Neural cell (in vitro differentiated cells): Measurements from ENCODE around the genes MLEC, C12orf43, P2RX4 and CAMKK2.

DNA sequence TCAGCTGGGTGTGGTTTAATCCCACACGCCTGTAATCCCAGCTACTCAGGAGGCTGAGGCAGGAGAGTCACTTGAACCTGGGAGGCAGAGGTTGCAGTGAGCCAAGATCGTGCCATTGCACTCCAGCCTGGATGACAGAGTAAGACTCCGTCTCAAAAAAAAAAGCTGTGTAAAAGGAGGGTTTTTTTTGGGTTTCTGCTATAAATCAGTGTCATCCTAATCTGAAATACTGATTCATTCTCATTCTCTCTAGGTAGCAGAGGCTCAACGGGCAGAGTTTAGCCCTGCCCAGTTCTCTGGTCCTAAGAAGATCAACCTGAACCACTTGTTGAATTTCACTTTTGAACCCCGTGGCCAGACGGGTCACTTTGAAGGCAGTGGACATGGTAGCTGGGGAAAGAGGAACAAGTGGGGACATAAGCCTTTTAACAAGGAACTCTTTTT, 18.1 kb downstream of the RNF10 start:
- RAMPAGE, long total RNA: no peak

DNA sequence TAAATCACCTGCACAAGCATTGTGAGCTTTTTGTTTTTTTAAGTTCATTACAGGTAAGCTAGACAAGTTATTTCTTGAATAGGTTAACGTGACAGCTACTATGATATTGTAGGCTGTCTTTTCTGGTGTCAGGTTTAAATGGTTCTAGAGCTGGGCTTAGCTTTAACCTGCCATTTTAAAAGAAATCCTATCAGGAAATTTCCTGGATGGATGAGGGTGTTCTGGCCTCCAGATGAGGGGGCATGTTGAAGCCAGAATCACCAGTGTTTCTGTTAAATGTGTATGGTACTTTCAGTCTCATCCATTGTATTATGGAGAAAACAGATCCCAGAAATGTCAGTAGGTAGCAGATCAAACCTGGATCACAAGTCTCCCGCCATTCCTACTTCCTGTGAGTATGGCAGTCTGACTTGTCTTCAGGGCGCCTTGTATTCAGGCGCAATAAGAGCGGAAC, 3.6 kb downstream of the POP5 start:
- RAMPAGE, long total RNA: no peak

DNA sequence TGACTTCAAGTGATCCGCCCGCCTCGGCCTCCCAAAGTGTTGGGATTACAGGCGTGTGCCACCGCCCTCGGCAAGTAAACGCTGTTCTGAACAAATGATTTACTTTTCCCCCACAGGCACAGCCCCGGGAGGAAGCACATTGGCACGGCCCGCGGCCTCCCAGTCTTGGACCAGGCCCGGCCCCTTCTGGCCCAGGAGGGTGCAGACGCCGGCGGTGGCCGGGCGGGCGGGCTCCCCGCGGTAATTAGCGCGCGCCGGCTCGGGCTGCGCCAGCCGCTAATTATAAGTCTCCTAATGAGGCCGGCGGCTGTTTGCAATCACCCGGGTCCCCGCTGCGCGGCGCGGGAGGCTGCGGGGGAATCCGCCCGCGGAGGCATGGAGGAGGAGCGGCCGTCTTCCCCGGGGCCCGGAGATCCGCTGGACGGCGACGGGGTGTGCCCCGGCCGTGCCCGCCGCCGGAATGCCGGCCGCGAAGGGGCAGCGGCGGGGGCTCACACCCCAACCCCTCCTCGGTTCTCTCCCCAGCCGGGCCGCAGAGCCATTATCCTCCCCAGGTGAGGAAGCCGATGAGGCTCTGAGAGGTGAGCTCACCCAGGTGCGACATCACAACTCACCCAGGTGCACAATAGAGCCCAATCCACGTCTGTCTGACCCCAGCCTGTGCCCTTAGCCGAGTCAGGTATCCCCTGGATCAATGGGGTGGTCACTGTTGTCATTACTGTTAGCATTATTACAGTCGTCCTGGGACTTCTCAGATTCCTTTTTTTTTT, 3.4 kb upstream of the POP5 start:
- RAMPAGE, long total RNA: no peak

DNA sequence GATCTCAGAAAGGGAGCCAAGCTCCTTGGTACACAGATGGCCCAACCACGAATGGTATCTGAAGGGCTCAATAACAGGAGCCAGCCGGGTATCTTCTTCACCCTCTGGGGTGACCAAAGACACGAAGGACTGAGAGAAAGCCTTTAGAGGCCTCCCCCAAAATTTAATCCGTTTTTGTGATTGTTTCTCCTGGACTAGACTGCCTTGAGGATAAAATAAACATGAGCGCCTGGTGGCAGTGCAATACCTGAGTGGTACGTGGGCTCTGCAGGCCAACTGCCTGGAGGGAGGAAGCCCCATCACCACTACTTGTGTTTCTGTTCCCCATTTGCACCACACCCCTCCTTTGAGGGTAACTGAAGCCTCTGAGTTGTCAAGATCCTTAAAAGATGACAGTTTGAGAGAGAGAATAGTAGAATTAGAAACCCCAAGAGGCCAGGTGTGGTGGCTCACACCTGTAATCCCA, 2.1 kb upstream of the MLEC start:
- RAMPAGE, long total RNA: no peak

- RAMPAGE, long total RNA: start-site peak on the plus strand at chr12:120686902-120687588, 18 and 27 reads in 2 replicates
Observed at GRCh38 chr12:120687050-120687691, at the start of gene MLEC. Gene MLEC (plus strand): TSS chr12:120687149.

DNA sequence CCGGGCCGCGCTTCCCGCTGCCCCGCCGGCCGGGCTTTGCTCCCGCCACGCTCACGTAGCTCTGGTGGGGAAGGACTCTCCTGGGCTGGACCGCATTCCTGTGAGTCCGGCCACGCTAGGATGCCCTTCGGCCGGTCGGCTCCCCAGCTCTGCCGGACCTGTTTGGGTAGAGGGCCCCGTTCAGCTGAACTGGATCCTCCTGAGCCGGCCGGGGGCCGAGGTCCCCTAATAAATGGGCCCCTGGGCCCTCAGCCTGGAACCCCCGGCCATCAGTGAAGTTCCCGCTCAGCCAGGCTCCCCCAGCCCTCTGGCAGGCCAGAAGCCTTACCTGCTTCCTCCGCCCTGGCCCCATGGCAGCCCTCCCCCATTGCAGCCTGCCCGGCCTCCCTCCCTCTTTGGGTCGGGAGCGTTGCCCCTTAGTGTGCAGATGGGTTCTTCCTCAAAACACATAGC, 601 bp downstream of the UNC119B start:
- RAMPAGE, long total RNA: no peak

GRCh38 chr12:120742092-120742464, 16.5 kb downstream of the ACADS start:
- RAMPAGE, long total RNA: no peak

DNA sequence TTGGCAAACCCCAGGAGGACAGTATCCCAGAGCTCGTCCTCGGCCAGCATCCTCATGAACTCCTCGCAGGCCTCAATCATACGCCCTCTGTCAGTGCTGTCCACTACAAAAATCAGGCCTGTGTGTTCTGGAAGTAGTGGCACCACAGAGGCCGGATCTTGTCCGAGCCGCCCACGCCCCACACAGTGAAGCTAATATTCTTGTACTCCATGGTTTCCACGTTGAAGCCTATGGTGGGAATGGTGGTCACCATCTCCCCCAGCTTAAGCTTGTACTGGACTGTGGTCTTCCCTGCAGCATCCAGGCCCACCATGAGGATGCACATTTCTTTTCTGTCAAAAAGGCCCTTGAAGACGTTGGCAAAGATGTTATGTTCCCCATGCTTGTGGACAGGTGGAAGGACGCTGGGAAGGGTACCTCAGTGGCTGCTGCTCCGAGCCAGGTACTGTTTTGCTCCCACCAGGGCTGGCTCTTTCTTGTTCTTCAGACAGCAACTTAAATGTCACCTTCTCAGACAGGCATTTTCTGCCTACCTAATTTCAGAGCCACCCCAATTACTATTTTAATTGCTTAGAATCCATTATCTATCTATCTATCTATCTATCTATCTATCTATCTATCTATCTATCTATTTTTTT, 58.8 kb downstream of the SPPL3 start:
- RAMPAGE, long total RNA: no peak

GRCh38 chr12:120956687-120957287, 21.6 kb upstream of the HNF1A start:
- RAMPAGE, long total RNA: no peak

GRCh38 chr12:121016335-121016838, at the start of gene C12orf43:
Gene C12orf43 (minus strand): TSS chr12:121016487.
- RAMPAGE, long total RNA: start-site peak on the minus strand at chr12:121016420-121016492, 270 and 337 reads in 2 replicates

DNA sequence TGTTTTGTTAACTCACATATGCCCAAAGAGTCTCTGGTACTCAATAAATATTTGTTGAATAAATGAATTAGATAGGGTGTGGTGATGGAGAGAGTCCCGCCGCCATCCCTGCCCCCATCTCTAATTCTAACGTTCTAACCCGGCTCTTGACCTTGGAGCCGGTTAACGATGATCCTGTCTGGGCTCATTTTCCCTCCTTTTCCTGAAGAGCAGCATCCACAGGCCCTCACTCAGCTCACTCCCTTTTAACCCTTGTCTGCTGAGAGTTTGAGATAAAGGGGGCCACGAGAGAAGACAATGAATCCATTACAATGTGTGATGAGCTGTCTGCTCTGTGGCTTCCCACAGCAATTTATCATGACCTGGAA, 18.8 kb upstream of the P2RX7 start:
- RAMPAGE, long total RNA: no peak

DNA sequence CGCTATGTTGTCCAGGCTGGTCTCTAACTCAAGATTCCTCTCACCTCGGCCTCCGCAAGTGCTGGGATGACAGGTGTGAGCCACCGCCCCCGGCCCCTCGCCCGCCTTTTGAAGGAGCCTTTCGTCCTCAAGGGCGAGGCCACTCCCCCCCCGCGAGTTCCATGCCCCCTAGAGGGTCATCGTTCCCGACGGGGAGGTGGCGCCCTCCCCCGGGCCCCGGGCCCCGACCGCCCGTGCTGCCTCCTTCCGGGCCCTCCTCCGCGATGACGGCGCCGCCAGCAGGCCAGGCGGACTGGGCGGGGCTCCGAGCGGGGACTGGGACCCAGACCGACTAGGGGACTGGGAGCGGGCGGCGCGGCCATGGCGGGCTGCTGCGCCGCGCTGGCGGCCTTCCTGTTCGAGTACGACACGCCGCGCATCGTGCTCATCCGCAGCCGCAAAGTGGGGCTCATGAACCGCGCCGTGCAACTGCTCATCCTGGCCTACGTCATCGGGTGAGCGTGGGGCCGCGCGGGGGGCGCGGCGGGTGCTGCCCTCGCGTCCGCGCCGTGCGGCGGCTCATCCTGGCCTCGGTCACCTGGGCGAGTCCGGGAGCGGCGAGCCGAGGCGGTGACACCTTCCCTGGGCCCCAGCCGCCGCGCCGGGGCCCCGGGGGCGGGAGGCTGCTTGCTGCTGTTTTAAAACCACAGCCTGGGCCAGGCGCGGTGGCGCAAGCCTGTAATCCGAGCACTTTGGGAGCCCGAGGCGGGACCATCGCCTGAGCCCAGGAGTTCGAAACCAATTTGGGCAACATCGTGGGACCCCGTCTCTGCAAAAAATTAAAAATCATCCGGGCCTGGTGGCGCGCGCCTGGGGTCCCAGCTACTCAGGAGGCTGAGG, at the start of gene P2RX4:
P2RX4 (plus strand) TSS at position 325 of the 879 bp plus-strand sequence.
- RAMPAGE, long total RNA: no peak

GRCh38 chr12:121248225-121248992, 38.5 kb downstream of the P2RX4 start:
- RAMPAGE, long total RNA: no peak

DNA sequence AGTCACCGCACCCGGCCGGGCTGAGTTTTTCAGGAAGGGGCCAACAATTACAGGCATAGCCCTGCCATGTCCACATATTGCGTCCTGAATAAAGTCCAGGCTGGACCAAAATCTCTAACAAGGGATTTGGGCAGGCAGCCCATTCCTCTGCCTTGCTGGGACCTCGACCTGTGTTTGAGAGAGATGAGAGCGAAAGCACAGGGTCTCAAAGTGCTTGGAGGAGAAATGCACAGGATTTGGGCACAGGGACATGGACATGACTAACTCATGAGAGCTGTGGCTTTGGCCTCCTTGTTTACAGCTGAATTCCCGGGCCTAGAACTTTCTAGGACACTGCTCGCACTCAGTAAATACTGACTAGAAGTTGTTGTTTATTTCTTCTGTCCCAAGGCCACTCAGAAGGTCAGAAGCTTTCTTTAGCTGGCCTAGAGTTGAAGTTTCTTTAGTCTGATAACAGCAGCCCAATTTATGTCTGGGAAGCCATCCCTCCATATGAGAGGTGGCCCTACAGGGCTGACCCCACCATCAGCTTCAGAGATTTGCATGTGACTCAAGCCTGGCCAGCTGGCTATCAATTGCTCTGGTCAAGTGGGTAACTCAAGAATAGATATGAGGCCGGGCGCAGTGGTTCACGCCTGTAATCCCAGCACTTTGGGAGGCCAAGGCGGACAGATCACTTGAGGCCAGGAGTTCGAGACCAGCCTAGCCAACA, 11.7 kb downstream of the CAMKK2 start:
- RAMPAGE, long total RNA: no peak

GRCh38 chr12:121296117-121296789, at the start of gene CAMKK2:
Gene CAMKK2 (minus strand): TSS chr12:121296709.
- RAMPAGE, long total RNA: no peak

GRCh38 chr12:121296790-121297673, 523 bp upstream of the CAMKK2 start:
- RAMPAGE, long total RNA: no peak

- RAMPAGE, long total RNA: no peak
Observed at GRCh38 chr12:121345596-121346296, 6.5 kb downstream of the ANAPC5 start.

DNA sequence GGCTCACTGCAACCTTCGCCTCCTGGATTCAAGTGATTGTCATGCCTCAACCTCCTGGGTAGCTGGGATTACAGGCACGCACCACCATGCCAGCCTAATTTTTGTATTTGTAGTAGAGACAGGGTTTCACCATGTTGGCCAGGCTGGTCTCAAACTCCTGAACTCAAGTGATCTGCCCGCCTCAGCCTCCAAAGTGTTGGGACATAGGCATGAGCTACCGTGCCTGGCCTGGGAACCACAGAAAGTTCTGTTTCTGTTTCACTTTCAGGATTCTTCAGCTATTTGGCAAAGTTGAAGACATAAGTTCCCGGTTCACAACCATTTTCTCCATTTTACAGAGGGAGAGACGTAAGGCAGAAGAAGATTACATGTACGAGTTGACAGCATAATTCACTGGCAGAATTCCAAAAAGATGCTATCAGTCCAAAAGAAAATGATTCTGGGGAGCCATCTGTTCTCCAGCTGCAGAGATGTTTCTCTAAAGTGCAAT, 8.2 kb upstream of the RNF34 start:
- RAMPAGE, long total RNA: no peak

- RAMPAGE, long total RNA: no peak
Observed at GRCh38 chr12:121443879-121444804, 44.2 kb downstream of the RNF34 start.

DNA sequence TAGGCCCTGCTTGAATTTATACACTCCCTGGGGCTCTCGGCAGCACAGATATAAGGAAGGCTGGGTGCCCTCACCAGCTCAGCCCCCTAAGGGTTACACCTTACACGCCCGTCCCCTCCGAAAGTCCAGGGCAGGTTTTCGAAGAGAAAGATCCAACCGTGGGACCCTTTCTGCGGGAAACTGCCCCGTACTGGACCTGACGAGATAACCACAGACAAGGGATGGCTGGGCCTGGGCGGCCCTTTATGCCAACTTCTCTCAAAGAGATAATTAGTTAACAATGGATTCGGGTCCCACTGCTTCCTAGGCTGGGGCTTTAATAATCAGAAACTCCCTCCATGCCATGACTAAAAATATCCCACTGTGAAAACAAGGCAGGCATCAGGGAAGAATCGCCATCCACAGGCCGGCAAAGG, 80.6 kb downstream of the KDM2B start:
- RAMPAGE, long total RNA: no peak